ENCODE results near the genes CLK3 and FAM219B.

- RRBS, result no CpG with 5 or more reads among the region's 7 CpGs
Measured at GRCh38 chr15:72604618-72605304, 49.7 kb upstream of the GOLGA6B start.

GRCh38 chr15:73054382-73055189, 2.3 kb downstream of the NEO1 start:
- RRBS, result no CpG with 5 or more reads among the region's 7 CpGs

DNA sequence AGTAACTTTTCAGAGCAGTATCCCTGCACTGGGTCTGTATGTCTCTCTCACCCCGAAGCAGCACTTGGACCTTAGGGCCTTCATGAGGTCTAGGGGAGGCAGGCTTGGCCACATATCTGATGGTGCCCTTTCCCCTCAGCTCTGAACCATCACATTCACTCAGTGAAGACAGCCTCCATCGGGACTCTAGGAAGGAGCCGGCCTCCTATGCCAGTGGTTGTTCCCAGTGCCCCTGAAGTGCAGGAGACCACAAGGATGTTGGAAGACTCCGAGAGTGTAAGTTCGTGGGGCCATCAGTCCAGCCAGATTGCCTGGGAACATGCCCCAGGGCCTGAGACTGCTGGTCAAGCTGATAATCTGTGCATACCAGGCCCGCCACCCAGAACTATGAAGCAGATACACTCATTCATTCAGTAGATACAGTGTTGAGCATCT, 67.6 kb downstream of the HCN4 start:
- RRBS, result no CpG with 5 or more reads among the region's 6 CpGs

DNA sequence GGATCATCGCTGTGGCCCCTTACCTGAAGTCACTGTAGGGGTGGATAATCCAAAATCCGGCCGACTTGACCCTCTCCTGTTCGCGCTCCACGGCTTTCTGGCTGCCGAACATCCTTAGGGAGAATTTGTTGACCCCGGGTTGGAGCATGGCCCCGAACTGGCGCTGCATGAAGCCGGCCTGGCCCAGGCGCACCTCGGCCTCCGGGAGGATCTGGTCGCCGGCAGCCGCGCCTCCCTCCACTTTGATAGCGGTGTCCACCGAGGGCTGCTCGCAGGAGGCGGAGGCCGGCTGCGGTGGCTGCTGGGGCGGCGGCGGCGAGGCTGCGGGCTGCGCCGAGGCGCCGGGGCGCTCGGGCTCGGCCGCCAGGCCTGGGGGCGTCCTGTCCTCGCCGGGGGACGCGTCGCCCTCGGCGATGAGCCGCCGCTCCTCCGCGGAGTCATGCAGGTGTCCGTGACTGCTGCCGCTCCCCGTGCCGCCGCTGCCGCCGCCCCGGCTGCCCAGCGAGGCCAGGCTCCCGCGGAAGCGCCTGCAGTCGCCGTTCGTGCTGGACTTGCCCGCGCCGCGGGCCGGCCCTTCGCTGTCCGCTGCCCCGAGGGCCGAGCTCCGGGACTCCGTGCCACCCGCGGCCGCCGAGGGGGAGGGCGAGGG, 1.2 kb downstream of the HCN4 start:
- RRBS, result 3% methylated on average over 72 of the region's 80 CpGs

GRCh38 chr15:73596068-73596690, 37.0 kb downstream of the NPTN start:
- RRBS, result no CpG with 5 or more reads among the region's 2 CpGs

DNA sequence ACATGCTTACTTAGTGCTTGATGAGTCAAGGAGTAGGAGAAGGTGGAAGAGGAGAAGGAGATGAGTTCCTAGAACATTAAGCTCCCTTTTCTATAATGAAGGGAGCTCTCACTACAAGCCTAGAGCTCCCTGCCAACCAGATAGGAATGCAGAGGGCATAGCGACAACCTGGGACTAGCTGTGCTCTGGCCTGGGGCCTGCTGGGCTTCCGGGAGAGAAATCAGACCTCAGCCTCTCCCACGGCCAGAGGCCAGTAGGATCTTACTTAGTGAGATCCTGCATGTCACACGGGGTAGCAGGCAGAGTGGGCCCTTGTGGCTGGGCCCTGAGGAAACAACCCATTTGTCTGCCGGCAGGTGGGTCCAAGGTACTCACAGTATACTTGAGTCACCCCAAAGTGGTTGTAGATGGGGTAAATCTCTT, 25.5 kb downstream of the INSYN1 start:
- RRBS, result no CpG with 5 or more reads among the region's 5 CpGs

DNA sequence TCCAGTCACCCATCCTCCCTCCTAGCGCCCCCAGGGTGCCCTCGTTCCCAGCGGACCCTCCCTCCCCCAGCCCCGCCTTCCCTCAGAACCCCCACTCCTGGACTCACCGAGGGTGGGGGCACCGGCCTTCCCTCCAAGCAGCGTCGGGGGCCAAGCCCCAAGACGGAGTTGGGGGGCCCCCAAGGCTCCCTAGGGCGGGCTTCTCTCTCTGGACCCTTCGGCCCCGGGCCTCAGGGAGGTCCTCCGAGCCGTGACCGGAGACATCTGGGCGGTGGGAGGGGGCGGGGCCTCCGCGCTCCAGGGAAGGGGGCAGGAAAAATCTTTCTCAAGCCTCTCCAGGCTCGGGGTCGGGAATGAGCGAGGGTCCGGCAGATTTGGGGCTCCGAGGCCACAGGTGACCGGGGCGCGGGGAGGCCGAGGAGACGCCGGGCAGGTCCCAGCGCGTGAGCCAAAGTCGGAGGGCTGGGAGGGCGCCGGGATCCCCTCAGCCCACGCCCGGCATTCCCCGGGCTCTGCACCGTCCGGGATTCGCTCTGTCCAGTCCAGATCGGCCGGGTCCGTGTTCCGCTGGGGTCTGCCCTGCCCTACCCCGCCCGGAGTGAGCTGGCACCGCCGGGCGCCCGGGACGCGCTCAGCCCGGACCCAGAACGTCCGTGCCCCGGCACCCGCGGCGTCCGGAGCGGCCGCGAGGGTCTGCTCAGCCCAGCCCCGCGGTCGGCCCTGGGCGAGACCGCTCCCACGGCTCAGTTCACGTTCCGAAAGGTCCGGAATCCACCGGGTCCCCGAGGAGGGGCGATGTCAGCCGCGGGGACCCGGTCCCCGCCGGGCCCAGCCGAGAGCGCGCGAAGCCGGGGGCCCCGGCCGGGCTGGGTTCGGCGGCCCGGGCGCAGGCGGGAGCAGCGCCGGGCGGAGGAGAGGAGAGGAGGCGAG, 883 bp downstream of the INSYN1 start:
- RRBS, result 4% methylated on average over 34 of the region's 97 CpGs

GRCh38 chr15:73930270-73930673, 4.0 kb downstream of the LOXL1 start:
- RRBS, result no CpG with 5 or more reads among the region's 6 CpGs

GRCh38 chr15:74044191-74044983, 38.0 kb downstream of the GOLGA6A start:
- RRBS, result 87% methylated on average over 10 of the region's 33 CpGs

DNA sequence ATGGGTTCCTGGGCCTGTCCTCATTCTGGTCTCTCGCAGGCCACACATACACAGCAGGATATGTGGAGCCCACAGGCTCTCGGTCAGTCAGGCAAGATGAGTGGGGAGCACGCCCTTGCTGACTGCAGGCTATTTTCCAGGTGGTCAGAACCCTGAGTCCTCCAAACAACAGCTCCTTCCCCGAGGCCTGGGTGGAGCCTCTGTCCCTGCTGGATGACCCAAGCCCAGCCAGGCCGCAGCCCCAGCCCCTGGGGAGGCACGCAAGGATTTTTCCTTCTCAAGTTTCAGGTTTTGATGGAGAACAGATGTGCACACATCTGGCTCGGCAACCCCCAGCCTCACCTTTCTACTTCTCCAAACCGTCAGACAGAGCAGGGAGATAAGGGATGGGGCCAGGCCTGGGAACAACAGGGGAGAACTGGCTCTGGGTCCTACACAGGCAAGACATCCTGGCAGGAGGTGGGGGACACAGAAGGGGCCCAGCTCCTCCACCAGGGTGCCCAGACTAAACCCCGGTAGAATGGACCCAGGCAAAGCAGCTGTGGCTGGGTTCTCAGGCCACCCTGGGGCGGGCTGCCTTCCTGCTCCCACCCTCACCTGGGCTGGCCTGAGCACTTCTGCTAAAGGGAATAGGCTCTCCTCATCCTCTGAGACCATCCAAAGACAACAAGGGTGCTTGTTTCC, 1.5 kb downstream of the STRA6 start:
- RRBS, result no CpG with 5 or more reads among the region's 10 CpGs

DNA sequence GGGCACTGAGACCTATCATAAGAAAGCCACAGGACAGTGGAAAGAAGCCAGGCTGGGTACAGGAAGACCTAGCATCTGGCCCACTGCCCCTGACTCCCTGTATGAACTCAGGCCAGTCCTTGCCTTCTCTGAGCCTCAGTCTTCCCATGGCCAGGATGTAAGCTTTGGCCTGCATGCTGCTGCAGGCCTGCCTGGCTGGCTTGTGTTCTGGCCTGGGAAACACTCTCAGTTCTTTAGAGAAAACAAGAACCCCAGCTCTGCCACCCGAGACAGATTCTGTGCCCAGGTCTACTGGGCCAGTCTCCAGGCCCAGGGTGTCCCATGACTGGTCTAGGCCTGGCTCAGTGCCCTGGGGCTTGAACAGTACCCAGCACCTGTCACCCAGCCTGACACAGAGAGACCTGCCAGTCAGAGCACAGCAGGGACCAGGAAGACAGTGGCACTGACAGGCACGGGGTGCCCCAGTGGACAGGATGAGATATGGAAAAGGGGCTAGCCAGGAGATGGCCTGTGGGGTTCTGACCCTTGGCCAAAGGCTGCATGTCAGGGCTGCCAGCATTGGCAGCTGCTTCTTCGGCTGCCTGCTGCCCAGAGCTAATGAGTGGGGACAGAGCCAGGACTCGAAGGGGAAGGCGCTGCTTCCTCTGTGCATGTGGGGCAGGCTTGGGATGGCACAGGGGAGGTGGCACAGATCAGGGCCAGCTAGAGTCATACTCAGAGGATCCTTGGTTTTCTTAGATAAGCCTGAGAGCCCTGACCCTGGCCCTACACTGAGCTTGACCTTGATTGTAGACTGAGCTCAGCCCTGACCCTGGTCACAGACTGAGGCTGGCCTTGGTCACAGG, 15.0 kb downstream of the CCDC33 start:
- RRBS, result no CpG with 5 or more reads among the region's 5 CpGs

- RRBS, result no CpG with 5 or more reads among the region's 8 CpGs
Measured at GRCh38 chr15:74428795-74429489, 4.8 kb downstream of the SEMA7A start.

- RRBS, result no CpG with 5 or more reads among the region's 7 CpGs
Measured at GRCh38 chr15:74578581-74579241, 36.9 kb upstream of the CLK3 start.

DNA sequence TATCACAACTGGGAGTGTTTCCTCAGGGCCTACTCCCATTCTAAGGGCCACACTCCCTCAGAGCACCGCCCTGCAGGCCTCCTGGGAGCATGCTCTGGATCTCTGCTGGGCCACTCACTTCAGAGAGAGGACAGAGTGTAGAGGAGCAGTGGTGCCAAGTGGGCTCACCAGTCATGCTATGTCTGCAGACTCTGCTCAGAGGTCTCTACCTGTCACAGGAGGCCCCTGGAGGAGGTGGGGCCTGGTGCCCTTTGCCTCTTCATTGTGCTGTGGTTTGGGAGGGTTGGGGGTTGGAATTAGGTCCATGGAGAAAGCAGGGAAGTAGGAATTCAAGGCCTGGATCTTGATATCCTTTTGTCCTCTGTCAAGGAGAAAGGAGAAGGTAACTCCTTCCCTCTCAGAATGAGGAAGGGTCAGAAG, 21.0 kb upstream of the CLK3 start:
- RRBS, result no CpG with 5 or more reads among the region's 1 CpG

DNA sequence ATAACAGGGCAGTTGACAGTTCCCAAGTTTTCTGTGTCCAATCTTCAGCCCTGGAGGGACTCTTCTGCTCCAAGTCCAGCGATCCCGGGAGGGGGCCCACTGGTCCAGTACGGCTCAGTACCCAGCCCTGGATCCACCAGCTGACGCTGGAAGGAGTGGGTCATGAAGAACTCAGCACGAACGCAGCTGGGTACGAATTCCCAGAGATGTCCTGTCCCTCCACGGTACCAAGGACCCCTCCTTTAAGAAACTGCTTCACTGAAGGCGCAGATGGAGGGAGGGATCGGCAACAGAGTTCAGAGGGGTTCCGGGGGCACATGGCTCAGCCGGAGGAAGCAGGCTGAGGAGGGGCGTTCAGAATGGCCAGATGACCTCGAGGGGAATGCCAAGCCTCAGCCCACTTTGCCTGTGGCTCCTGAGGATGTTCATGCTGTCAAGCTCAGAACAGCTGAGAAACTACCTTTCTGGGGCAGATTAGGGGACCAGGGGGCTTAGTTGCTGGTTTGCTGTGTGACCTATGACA, 16.4 kb upstream of the CLK3 start:
- RRBS, result no CpG with 5 or more reads among the region's 14 CpGs

DNA sequence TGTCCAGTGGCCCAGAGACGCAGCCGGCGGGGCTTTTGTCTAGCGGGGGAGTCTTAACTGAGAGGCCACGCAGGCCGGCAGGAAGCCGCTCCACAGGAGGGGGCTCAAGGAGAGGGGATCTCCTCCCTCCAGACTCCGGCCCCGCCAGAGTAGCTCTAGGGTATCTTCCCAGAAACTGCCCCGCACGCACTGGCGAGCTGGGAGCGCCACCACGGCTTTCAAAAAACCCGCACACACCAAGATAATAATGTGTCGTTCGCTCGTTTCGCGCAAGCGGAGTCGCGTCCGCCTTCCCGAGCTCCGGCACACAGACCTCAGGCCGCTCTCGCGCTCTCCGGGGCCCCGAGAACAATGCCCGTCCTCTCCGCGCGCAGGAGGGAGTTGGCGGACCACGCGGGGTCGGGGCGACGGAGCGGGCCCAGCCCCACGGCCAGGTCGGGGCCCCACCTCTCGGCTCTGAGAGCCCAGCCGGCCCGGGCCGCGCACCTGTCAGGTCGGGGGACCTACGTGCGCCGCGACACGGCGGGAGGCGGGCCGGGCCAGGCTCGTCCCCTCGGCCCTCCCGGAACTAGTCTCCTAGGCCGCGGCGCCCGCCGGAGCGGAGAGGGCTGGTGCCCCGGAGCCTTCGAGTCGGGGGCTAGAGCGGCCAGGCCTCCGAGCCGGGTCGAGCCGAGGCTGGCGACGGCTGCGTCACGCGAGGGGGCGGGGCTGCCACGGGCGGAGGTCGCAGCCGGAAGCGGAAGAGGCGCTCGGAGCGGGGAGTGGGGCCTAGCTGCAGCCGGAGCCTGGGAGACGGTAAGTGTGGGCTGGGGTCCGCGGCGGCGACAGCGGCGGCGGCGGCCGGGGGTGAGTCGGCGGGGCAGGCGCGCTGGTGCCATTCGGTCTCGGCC, at the start of gene CLK3:
Gene CLK3, plus strand, starts transcription at position 733 of the 890 bp plus-strand sequence.
- RRBS, result 3% methylated on average over 52 of the region's 106 CpGs

DNA sequence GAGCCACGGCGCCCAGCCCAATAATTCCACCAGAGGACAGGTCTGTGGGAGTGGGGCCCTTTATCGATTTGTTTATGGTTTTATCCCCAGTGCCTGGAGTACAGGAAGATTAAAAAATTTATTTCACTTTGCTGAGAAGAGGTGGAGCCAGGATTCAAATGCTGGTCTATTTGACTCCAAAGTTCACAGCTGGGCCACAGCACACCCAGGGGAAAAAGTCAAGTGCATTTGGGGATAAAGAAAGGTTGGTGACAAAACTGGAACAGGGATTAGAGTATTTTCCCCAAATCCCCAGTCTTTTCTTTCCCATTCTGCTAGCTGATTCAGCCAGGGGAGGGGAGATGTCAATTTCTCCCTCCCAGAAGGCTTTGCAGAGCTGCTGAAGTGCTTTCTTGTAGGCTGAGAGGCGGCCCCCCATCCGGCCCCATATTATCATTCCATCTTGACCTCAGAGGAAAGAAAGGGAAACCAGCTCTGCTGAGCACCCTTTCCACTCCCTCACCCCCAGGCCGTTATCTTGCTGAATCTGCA, 2.0 kb upstream of the CSK start:
- RRBS, result no CpG with 5 or more reads among the region's 6 CpGs

DNA sequence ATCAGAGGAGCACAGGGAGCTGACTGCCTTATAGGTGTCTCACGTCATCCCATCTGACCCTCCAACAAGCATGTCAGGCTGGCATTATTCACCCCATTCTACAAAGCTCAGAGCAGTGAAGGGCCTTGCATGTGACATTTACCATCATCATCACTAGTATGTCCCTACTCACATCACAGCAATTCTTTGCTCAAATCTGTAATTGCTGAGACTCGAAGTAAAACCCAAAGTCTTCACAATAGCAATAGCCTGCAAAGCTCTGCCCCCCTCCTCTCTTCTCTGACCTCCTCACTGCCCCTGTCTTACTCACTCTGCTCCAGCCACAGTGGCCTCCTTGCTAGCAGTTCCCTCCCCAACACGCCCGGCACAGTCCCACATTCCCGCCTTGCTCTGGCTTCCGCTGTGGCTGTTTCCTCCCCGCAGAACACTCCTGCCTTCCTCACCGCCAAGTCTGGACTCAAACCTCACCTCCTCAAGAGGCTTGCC, 629 bp upstream of the MPI start:
- RRBS, result no CpG with 5 or more reads among the region's 8 CpGs

DNA sequence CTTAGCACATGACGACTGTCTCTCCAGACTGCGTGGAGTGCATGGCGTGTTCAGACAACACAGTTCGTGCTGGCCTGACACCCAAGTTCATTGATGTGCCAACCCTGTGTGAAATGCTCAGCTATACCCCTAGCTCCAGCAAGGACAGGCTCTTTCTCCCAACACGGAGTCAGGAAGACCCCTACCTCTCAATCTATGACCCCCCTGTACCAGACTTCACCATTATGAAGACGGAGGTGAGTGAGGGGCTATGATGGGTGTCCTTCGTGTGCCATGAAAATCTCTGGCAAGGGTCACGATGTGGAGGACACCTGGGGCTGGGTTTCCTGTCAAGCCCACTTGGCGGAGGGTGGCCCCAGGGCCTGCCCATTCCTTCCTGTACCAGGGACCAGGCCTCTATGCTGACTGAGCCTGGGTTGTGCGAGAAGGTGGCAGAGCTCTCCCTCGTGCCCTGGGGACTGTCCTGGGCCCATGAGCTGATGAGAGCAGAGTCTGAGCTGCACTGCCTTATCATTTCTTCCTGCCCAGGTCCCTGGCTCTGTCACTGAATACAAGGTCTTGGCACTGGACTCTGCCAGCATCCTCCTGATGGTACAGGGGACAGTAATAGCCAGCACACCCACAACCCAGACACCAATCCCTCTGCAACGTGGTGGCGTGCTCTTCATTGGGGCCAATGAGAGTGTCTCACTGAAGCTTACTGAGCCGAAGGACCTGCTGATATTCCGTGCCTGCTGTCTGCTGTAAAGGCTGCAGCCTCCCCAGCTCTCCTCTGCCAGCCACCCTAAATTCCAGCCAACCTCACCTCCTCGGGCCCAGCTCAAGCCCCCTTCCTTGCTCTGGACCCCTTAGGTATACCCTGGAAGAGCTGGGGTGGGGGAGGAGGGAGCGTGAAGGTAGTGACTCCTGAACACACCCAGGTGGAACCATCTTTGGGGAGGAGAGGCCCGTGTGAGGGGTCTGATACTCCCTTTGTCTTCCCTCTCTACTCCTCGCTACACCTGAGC, 7.4 kb downstream of the MPI start:
- RRBS, result no CpG with 5 or more reads among the region's 19 CpGs

GRCh38 chr15:74906731-74907418, at the start of gene FAM219B:
Gene FAM219B (minus strand): TSS chr15:74906851.
- RRBS, result 4% methylated on average over 22 of the region's 48 CpGs